Esophagus squamous epithelium (tissue), 4 donors: ENCODE data around the genes KLHL17, TTLL10 and SDF4.

DNA sequence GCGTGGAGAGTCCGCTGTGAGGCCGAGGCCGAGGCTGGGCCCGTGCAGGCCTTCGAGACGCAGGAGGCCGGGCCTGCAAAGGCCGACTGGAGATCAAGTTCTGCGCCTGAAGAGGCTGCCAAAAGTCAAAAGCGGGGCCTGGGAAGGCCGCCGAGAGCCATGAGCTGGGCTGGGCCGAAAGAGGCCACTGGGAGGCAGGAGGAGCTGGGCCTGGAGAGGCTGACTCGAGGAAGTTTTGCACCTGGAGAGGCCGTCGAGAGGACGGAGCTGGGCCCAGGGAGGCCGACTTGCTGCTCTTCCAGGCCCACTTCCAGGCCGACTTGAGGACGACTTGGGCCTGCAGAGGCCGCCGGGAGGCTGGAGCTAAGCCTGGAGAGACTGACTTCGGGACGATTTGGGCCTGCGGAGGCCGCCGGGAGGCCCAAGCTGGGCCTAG lies 69.9 kb downstream of the OR4F5 start:
- PRO-cap = no peak
- RAMPAGE, long total RNA, 4 experiments = no peak in any of the 4 experiments

DNA sequence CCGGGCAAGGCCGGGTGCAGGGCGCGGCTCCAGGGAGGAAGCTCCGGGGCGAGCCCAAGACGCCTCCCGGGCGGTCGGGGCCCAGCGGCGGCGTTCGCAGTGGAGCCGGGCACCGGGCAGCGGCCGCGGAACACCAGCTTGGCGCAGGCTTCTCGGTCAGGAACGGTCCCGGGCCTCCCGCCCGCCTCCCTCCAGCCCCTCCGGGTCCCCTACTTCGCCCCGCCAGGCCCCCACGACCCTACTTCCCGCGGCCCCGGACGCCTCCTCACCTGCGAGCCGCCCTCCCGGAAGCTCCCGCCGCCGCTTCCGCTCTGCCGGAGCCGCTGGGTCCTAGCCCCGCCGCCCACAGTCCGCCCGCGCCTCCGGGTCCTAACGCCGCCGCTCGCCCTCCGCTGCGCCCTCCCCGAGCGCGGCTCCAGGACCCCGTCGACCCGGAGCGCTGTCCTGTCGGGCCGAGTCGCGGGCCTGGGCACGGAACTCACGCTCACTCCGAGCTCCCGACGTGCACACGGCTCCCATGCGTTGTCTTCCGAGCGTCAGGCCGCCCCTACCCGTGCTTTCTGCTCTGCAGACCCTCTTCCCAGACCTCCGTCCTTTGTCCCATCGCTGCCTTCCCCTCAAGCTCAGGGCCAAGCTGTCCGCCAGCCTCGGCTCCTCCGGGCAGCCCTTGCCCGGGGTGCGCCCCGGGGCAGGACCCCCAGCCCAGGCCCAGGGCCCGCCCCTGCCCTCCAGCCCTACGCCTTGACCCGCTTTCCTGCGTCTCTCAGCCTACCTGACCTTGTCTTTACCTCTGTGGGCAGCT lies 134.6 kb downstream of the OR4F5 start:
- PRO-cap = no peak
- RAMPAGE, long total RNA, 4 experiments = no peak in any of the 4 experiments

- PRO-cap = no peak
- RAMPAGE, long total RNA, 4 experiments = no peak in any of the 4 experiments
These were observed 103.5 kb upstream of the OR4F16 start for GRCh38 chr1:789843-790419.

DNA sequence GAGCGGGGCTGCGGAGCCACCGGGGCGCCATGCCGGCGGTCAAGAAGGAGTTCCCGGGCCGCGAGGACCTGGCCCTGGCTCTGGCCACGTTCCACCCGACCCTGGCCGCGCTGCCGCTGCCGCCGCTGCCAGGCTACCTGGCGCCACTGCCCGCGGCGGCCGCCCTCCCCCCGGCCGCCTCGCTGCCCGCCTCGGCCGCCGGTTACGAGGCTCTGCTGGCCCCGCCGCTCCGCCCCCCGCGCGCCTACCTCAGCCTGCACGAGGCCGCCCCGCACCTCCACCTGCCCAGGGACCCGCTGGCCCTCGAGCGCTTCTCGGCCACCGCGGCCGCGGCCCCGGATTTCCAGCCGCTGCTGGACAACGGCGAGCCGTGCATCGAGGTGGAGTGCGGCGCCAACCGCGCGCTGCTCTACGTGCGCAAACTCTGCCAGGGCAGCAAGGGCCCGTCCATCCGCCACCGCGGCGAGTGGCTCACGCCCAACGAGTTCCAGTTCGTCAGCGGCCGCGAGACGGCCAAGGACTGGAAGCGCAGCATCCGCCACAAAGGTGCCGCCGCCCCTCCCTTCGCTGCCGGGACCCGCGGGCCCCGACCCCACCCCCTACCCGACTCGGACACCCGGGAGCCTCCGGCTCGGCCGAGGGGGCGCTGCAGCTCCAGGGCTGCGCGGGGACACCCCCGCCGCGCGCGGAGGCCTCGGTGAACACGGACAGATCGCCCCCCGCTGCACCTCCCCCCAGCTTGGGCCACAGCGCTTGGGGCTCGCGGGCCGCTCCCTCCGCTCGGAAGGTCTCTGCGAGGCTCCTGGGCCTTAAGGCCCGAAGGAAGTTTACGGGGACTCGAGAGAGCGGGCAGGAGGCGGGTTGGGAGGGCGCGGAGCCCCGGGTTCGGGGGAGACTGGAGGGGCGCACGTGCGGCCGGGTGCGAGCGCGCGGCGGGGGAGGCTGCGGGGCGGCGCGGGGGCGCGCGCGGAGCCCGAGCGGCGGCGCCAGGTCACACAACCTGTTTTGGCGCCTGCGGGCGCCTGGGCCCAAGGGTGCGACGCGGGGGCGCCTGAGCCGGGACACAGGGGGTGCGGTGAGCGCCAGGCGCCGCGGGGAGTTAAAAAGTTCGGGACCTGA lies 1.0 kb downstream of the SAMD11 start:
- PRO-cap = bidirectional peak, plus-strand start at position 490 of the sequence, minus-strand start at position 203 of the sequence
- RAMPAGE, long total RNA, 4 experiments = no peak in any of the 4 experiments

- PRO-cap = no peak
- RAMPAGE, long total RNA, 4 experiments = no peak in any of the 4 experiments
These were observed 13.0 kb downstream of the NOC2L start for GRCh38 chr1:946004-946570.

- PRO-cap = bidirectional peak, plus-strand start at chr1:960562, minus-strand start at chr1:960532
- RAMPAGE, long total RNA, 4 experiments = no peak in any of the 4 experiments
These were observed at the start of gene KLHL17 for GRCh38 chr1:960272-961248. Gene KLHL17 (plus strand): TSS chr1:960584.

DNA sequence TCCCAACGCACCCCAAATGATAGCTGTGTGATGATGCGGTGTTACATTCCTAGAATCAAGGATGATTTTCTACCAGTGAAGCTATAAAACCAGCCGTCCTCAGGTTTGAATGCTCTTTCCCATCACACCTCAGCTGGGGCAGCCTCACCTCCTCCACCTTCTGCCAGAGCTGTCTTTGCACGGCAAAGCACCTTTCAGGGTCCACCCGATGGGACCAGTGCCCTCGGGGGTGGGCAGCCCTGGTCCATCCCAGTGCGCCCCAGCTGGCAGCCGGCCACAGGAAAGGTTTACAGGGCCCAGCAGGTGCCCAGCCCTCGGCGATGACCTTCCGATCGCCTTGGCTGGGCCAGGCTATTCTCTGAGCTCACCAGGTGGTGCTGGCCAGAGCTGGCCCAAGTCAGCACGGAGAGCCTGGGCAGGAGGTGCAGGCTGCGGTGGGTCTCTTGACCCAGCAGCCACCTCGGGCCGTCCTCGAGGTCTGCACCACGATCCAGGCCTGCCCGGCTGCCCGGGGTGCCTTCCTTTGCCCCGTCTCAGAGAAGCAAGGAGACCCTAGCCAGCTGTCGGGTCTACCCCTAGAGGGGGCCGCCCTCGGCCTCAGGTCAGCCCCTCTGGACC lies 507 bp downstream of the PERM1 start:
- PRO-cap = no peak
- RAMPAGE, long total RNA, 4 experiments = no peak in any of the 4 experiments

DNA sequence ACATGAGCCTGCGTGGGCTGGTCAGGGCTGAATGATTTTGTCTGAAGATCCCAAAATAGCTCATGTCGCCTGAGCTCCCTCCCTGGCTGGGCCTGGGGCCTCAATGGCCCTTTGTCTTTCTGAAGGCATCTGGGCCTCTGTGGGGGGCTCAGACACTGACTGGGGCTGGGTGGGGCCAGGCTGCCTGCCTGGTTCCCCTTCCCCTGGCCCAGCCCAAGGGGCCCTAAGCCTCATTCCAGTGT lies 11.4 kb downstream of the AGRN start:
- PRO-cap = no peak
- RAMPAGE, long total RNA, 4 experiments = no peak in any of the 4 experiments

GRCh38 chr1:1046302-1047153 lies 26.6 kb downstream of the AGRN start:
- PRO-cap = no peak
- RAMPAGE, long total RNA, 4 experiments = no peak in any of the 4 experiments

- PRO-cap = no peak
- RAMPAGE, long total RNA, 4 experiments = no peak in any of the 4 experiments
These were observed 24.2 kb downstream of the RNF223 start for GRCh38 chr1:1049768-1050431.

DNA sequence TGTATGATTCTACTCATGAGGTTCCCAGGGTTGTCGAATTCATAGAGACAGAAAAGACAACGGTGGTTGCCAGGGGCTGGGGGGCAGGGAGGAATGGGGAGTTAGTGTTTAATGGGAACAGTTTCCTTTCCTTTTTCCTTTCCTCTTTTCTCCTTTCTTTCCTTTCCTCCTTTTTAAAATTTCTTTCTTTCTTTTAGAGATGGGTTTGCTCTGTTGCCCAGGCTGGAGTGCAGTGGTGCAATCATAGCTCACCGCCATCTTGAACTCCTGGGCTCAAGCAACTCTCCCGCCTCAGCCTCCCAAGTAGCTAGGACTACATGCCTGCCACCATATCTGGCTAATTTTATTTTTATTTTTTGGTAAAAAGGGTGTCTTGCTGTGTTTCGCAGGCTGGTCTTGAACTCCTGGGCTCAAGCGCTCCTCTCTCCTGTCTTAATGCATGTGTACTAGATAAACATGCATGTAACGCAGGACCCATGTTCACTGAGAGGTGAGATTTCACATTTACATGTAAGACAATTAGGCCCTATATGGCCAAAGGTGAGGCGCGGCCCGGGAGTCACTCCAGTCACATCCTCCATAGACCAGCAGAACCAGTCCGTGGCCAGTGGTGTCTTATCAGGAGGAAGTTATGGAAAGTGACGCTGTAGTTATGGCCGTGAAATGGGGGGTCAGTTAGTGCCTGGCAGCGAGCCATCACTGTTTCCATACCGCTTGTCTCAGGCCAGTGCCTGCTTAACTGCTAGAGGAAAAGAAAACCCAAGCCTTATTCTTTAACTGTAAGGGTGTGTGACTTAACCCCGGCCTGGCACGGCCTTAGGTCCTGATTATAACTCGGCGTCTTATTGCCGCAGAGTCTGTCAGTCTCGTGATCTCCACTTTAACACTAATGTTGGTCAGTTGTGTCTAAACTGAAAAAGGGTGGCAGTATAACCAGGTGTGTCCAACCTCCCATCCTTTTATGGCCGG lies 6.3 kb downstream of the C1orf159 start:
- PRO-cap = no peak
- RAMPAGE, long total RNA, 4 experiments = no peak in any of the 4 experiments

DNA sequence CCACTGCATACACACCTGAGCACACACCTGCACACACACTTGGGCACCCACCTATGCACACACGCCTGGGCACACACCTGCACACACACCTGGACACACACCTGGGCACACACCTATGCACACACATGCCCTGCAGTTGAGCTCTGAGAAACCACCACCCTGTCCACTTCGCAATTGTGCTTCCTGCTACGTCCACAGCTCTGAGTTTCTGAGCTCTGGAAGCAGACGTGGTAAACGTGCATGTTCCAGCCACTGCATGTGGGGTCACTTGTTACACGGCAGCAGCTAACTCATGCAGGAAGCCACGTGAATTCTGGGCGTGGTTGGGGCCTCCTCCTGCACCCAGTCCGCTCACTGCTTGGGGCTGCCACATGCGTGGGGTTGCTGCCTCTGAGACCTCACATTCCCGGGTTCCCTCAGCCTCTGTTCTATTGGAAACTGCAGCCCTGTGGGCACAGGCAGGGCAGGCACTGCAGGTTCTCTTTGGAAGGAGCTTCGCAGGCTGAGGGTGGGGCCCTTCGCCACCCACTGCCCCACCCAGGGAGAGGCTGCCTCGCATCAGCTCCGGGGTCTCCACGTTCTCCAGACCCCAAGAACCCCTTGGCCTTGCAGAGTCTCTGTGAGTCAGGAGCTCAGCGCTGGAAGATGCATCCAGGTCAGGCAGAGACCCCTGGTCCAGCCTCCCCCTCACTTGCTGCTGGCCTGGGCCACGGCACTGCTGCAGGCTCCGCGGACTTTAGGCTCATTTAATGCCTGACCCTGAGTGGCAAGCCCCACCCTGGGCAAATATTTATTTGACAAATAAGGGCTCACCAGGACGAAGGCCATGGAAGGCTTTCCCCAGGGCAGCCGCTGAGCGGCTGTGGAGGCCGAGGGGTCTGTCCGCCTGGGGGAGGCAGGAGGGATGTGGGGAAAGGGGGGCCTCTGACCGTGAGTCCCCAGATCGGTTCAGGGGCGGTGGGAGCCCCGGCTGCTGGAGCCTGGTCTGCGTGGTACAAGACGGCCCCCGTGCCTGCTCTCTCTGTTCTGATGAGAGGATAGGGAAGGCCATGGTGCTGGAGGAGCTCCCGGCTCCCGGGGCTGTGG lies 8.6 kb upstream of the C1orf159 start:
- PRO-cap = no peak
- RAMPAGE, long total RNA, 4 experiments = no peak in any of the 4 experiments

DNA sequence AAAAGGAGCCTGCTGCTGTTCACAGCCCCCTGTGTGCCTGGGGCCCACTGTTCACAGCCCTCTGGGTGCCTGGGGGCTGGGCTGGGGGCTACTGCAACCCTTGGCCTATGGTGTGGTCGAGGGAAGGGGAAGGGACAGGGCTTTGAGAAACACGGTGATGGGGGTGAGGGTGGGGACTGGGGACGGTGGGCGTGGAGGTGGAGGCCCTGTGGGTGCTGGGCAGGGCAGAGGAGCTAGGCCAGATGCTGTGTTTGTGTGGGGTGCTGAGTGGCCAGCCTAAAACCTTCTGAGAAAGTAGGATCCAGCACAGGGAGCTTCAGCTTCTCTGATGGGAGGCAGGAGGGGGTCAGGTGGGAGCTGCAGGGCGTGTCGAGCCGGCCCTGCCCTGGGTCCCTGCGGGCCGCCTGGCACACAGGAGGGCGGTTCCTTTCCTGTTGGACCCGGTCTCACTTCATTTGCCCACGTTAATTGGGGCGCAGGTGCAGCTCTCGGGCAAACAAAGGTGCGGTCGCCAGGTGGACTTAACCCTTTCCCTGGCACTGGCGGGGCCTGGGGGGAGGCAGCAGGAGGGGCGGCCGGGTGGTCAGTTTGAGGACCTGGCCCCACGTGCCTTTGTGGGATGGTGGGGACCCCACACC lies 20.5 kb upstream of the C1orf159 start:
- PRO-cap = bidirectional peak, plus-strand start at position 495 of the sequence, minus-strand start at position 387 of the sequence
- RAMPAGE, long total RNA, 4 experiments = no peak in any of the 4 experiments

DNA sequence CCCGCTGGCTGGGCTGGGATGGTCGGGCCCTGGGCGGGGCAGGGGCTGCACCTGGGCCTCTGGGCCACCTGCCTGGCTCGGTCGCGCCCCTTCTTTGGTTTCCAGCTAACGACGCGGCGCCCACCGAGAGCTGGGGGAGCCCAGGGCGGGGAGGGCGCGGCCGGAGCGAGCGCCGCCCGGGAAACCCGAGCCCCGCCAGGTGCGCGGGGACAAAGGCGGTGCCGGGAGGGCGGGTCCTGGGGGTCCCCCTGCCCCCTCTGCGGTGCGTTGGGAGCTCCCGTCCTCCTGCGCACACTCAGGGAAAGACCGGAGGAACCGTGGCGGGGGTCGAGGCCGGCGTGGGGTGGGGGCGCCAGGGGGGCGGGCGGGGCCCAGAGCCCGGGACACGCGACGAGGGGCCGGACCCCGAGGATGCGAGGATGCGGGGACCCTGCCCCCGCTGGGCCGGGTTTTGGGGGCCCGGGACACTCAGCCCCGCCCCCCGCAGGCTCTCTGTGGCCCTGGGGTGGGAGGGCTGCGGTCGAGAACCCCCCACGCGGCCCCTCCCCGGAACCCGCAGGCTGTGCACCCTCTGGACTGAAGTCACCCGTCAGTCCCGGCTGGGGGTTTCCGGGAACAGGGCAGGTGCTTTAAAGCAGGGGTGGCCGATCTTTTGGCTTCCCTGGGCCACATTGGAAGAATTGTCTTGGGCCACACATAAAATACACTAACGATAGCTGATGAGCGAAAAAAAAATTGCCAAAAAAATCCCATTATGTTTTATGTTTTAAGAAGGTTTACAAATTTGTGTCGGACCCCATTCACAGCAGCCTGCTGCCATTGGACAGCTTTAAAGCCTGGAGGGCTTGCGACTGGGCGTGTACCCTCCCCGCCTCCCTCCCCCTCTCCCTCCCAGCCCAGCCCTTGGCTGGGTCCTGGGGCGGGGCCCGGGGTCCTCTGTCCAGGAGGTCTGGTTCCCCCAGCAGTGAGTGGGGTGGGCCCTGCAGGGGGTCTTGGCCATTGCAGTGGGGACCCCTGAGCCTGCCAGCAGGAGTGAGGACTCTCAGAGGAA lies 21.3 kb upstream of the C1orf159 start:
- PRO-cap = unidirectional peak, plus-strand start at position 97 of the sequence; bidirectional peak, plus-strand start at position 592 of the sequence, minus-strand start at position 415 of the sequence
- RAMPAGE, long total RNA, 4 experiments = no peak in any of the 4 experiments

- PRO-cap = unidirectional peak, minus-strand start at chr1:1145246
- RAMPAGE, long total RNA, 4 experiments = no peak in any of the 4 experiments
These were observed 28.6 kb upstream of the TTLL10 start for GRCh38 chr1:1145137-1145428.

- PRO-cap = no peak
- RAMPAGE, long total RNA, 4 experiments = no peak in any of the 4 experiments
These were observed at the start of gene TTLL10 for GRCh38 chr1:1173463-1174259. Gene TTLL10 (plus strand): TSS chr1:1173880.

DNA sequence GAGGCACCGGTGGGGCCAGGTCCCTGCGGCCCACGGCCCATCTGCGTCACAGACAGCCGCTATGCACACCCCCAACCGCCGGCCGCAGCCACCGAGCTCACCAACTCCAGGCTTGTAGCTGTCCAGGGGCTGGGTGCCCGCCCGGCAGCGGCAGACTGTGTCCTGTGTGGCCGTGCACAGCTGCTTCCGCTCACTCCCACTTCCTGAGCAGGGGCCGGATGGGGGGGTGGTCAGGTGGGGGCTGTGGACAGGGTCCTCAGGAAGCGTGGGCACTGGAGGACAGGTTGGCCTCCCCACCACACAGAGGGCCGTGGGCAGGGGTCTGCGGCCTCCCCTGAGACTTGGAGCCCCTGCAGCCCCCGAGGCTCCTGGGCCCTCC lies 1.1 kb downstream of the TNFRSF4 start:
- PRO-cap = bidirectional peak, plus-strand start at position 272 of the sequence, minus-strand start at position 99 of the sequence
- RAMPAGE, long total RNA, 4 experiments = start-site peak on the minus strand in 2 of 4 experiments, centred at positions 136 to 165 of the sequence, 14 to 18 reads per replicate

DNA sequence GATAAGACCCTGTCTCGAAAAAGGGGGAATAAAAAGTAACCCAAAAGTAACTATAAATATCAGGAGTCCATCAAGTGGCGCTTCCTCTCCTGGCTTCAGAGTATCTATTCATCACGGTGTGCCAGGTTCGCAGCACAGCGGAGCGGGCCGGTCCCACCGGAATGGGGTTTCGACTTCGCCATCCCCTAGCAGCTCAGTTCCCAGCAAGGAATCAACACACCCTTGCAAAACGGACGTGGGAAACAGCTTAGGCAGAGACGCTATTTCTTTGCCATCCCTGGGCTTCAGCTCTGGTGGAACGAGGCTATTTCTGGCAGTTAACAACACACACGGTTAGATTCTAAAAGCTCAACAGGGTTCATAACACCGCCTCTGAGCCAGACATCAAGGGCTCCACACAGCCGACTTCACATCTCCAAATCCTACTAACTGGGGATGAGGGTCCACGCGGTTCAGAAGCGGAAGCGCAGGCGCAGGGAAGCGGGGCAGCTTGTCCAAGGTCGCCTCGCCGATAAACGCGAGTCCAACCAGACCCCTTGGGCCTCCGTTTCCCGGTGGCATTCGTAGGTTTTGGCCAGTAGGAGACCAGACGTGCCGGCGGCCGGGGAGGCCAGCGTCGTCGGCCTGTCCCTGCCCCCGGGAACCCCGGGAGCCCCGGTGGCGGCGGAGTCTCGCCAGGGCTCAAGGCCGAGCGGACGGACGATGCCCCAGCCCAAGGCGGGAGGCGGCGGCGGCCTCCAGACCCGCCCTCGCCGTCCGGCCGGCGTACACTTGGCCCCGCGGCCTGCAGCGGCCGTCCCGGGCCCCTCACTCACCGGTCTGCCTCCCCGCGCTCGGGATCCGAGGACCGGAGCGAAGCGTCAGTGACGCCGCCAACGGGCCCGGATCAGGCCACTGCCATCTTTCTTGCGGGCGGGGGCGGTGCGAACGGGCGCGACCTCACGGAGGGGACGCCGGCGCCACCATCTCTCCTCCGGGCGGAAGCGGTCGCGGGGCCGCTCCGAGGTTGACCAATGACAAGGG lies at the start of gene SDF4:
Gene SDF4, minus strand, starts transcription at position 925 of the 1,023 bp plus-strand sequence.
- PRO-cap = bidirectional peak, plus-strand start outside the sequence, minus-strand start at position 969 of the sequence
- RAMPAGE, long total RNA, 4 experiments = start-site peak on the minus strand in 4 of 4 experiments, centred at positions 893 to 909 of the sequence, 43 to 491 reads per replicate

GRCh38 chr1:1256901-1257454 lies 10.5 kb upstream of the C1QTNF12 start:
- PRO-cap = no peak
- RAMPAGE, long total RNA, 4 experiments = no peak in any of the 4 experiments

DNA sequence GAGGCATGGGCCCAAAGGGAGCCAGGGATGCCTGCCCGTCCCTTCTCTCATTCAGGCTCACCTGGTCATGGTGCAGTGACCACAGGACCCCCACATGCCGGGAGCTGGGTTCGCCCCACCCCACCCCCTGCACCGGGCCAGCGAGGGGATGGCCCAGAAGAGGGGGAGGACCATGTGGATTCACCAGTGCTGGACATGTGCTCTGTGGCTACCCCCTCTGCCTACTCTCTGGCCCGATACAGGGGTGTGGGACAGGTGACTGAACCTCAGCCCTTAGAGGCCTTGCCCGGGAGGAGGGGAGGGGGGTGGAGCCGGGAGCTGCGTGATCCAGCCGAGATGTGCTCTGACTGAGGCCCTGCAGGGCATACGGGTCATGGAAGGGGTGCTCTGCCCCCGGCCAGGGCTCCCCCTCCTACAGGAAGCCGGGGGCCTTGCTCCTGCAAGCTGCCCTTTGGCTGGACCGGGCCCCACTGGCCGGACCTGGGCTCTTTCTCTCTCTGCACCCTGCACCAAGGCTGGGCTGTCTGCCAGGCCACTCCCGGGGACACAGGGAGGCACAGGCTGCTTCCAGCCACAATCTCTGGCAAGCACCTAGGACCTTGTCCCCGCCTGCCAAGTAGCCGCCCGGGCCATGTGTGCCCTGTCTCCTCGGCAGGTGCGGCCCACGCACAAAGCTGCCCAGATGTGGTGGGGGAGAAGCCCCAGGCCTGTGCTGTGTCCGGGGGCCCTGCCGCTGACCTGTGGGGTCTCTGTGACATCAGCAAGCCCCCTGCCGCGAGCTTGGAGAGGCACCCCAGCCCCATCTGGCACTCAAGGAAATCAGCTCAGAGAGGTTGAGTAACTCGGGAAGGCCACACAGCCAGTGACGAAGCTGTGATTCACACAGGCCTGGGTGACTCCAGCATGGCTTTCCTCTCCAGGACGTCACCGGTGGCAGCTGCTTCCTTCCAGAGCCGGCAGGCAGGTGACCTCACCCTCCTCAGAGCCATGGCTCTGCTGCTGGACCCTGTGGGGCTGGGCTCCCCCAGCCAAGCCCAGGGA lies 1.4 kb downstream of the SCNN1D start:
- PRO-cap = bidirectional peak, plus-strand start at position 623 of the sequence, minus-strand start at position 526 of the sequence; bidirectional peak, plus-strand start at position 973 of the sequence, minus-strand start at position 821 of the sequence
- RAMPAGE, long total RNA, 4 experiments = no peak in any of the 4 experiments